ENCODE data around the gene SRGAP1.

- RAMPAGE, total RNA = no peak
Observed at GRCh38 chr12:62834327-62834974, 100.5 kb downstream of the PPM1H start.

DNA sequence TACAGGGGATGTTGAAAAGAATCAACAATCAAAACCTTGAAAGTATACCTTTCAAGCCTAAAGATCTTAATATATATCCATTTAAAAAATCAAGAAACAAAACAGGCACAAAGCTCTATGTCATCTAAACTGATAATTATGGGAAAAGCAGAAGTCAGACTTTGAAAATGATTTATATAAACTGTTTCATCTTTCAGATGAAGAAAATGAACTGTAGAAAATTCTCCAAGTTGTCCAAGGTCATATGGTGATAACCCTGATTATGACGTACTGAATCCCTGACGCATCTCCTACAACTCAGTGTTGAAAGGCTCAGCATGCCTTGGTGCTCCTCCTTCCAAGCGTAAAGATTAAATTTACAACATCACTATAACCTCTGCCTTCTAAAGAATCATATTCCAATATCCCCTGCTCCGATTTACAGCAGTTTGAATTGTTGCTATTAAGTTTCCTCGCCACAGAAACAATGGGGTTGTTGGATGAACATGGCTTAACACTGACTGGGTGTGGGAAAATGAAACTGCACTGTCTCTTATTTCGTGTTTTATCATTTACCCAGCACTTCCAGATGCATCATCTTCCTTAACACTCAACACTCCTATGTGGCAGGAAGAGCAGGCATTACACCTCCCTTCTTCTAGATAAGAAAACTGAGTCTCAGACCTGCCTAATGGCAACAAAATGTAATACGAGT, 74.4 kb downstream of the PPM1H start:
- RAMPAGE, total RNA = no peak

- RAMPAGE, total RNA = no peak
Observed at GRCh38 chr12:63844200-63844948, at the start of gene SRGAP1. TSS of gene SRGAP1 (plus strand) at chr12:63844700.

DNA sequence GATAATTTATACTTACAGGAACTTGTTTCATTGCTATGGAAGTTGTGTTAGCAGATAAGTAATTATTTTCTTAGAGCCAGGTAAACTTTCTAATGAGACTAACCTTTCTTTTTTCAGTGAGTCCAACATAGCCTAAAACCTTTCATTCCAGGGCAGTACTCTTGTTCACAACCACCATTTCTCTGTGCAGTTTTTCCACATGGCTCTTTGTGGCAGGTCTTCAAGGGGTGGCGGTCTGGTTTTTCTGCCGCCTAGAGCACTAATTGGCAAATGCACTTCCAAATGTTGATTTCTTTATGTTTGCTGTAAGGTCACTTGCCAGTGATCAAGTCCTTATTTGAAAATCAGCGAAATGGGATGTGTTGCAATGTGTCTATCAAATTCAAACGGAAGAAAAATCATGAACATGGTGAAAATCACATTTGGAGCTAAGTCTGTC, 1.7 kb downstream of the SRGAP1 start:
- RAMPAGE, total RNA = no peak

- RAMPAGE, total RNA = no peak
Observed at GRCh38 chr12:63861991-63863127, 17.9 kb downstream of the SRGAP1 start.

- RAMPAGE, total RNA = no peak
Observed at GRCh38 chr12:63960096-63960448, 115.6 kb downstream of the SRGAP1 start.

DNA sequence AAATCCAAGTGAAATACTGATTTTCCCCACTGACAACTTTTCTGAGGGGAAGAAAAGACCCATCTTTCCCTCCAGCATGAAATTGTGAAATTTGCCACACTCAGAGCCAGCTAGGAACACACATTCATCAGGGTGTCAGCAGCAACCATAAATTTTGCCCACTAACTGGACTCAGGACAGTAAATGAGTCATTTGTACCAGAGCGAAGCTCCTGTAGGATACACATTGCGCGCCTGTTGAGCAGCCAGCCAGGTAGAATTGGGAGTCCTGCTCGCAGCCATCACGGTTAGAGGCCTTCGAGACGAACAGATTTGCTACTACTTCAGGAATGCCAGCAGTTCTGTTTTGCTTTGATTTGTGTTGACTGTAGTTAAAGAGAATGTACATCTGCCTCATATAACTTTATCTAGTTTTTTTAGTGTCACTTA, 117.7 kb downstream of the KICS2 start:
- RAMPAGE, total RNA = no peak

- RAMPAGE, total RNA = no peak
Observed at GRCh38 chr12:64399965-64400473, 4.2 kb upstream of the XPOT start.

- RAMPAGE, total RNA = no peak
Observed at GRCh38 chr12:64537235-64537553, 73.1 kb upstream of the RASSF3 start.

DNA sequence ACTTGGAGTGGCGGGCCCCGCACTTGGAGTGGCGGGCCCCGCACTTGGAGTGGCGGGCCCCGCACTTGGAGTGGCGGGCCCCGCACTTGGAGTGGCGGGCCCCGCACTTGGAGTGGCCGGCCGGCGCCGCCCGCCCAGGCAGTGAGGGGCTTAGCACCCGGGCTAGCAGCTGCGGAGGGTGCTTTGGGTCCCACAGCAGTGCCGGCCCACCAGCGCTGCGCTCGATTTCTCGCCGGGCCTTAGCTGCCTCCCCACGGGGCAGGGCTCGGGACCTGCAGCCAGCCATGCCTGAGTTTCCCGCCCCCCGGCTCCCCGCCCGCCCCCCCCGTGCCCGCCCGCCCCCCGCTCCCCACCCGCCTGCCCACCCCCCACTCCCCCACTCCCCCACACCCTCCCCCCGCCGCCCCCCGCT, 67.2 kb upstream of the RASSF3 start:
- RAMPAGE, total RNA = no peak

- RAMPAGE, total RNA = no peak
Observed at GRCh38 chr12:64652259-64652572, 41.9 kb downstream of the RASSF3 start.

DNA sequence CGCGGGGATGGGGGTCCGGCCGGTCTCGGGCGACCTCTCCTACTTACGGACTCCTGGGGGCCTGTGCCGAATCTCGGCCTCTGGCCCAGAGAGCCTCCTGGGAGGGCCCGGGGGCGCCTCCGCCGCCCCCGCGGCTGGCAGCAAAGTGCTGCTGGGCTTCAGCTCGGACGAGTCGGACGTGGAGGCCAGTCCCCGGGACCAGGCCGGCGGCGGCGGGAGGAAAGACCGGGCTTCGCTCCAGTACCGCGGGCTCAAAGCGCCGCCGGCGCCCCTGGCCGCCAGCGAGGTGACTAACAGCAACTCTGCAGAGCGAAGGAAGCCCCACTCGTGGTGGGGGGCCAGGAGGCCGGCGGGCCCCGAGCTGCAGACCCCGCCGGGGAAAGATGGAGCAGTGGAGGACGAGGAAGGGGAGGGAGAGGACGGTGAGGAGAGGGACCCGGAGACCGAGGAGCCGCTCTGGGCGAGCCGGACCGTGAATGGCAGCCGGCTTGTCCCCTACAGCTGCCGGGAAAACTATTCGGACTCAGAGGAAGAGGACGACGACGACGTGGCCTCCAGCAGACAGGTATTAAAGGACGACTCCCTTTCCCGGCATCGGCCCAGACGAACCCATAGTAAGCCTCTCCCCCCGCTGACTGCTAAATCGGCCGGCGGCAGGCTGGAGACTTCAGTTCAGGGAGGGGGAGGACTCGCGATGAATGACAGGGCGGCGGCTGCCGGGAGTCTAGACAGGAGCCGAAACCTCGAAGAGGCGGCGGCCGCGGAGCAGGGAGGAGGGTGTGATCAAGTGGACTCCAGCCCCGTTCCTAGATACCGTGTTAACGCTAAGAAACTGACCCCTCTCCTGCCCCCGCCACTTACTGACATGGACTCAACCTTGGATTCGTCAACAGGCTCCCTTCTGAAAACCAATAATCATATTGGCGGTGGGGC, 737 bp downstream of the LEMD3 start:
- RAMPAGE, total RNA = no peak

- RAMPAGE, total RNA = no peak
Observed at GRCh38 chr12:65174662-65175125, 5.3 kb downstream of the LEMD3 start.

- RAMPAGE, total RNA = no peak
Observed at GRCh38 chr12:65238270-65239149, 40.0 kb upstream of the MSRB3 start.

- RAMPAGE, total RNA = no peak
Observed at GRCh38 chr12:65881213-65881444, 56.8 kb downstream of the HMGA2 start.

DNA sequence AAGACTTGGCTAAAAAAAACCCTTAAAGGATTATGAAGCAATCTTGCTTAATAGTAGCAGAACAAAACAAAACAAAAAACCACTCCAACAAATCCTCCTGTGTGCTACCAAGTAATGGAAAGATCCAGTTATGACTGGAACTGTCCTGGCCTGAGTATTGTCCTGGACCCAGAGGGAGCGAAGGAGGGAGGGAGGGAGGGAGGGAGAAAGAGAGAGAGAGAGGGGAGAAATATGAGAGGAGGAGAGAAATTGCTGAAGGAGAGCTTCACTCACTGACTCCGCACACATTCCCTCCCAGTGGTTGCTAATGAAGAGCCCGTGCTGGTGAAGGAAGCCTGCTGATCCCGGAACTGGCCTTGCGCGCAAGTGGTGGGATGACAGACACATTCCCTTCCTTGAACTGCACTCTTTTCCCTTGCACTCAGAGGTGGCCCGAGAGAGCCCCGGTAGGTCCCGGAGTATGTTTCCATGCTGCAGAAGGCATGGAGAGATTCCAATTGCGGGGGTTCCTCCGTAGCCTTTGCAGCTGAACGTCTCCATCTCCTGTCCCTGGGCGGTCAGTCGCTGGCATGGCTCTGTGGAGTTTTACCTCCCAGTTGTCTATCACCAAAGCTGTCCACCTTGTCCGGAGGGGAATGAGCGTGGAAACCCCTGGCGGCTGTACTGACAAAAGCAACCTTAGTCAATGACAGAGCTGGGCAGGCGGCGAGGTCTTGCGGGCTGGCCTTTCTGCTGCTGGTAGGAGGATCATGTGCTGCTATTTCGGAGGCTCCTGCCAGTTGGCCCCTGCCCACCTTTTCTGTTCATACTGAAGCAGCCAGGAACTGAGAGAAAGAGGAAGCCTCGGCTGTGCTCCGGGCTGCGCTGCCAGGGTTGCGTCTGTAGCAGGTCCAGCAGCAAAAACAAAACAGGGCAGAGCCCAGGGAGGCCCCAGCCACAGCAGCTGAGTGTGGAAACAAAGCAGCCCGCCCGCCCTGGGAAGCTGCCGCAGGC, 57.5 kb downstream of the HMGA2 start:
- RAMPAGE, total RNA = no peak

DNA sequence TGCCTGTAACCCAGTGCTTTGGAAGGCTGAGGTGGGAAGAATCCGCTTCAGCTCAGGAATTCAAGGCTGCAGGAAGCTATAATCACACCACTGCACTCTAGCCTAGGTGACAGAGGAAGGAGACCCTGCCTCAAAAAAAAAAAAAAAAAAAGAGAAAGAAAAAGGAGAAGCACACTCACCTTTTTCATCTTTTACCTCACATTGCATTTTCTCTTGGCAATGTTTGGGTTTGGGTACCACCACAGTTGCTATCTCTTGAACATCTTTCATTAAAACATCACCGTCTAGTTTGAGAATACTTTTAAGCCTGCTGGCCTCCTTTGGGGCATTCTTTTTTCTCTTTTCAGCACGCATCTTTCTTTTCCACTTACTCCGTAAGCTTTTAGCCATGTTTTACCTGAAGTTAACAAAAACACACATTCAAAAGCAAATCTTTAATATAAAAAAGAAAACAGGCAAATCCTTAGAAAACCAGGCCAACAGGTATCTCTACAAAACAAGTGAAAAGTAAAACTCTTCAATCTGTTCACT, 1.8 kb downstream of the LLPH start:
- RAMPAGE, total RNA = no peak

- RAMPAGE, total RNA = no peak
Observed at GRCh38 chr12:66129750-66130447, 651 bp downstream of the LLPH start.

DNA sequence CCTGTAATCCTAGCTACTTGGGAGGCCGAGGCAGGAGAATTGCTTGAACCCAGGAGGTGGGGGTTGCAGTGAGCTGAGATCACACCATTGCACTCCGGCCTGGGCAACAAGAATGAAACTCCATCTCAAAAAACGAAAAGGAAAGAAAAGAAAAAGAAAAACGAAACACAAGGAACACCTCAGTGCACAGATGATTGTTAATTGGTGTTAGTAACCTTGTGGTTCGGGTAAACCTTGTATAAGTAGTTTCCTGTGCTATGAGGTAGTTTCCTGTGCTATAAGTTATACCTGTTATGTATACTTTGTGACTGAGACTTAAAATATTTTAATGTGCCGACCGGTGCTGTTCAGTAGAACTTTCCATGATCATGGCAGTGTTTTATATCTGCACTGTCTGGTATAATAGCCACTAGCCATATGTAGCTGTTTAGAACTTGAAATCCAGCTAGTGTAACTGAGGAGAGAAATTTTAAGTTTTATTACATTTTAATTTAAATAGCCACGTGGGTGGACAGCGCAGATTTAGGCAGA, 1.3 kb downstream of the HELB start:
- RAMPAGE, total RNA = no peak

GRCh38 chr12:66445144-66445642, 142.9 kb downstream of the HELB start:
- RAMPAGE, total RNA = no peak

Data from foreskin keratinocyte (primary cell).